Aorta (tissue), 1 donor: Measurements from ENCODE around the genes TRIM29 and GRIK4.

GRCh38 chr11:119337584-119338784 is 2.7 kb downstream of the C1QTNF5 start:
- PRO-cap, result no peak

DNA sequence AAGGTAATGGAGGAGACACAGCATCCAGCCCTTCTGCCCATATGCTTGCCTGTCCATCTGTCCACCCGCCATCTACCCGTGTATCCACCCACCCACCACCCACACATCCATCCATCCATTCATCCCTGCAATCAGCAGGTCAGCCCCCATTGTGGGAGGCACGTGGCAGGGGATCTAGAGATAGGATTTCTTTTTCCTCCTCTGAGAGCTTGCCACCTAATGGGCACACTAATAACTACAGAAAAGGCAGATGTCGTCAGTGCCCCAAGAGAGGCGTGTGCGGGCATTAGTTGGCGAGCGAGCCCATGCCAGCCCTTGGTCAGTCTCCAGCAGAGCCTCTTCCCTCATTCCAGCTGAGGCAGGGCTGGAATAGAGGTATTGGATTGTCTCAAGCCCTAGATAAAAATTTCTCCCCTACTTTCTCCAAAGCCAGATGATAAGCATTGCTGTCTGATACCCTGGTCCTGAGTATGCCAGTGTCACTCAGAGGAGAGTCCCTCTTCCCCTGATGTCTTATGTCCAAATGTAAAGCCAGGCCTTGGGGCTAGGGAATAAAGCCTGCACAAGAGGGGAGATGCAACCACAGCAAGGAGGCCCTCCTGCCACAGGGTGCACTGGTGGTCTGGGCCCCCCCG is 9.7 kb downstream of the USP2 start:
- PRO-cap, result no peak

DNA sequence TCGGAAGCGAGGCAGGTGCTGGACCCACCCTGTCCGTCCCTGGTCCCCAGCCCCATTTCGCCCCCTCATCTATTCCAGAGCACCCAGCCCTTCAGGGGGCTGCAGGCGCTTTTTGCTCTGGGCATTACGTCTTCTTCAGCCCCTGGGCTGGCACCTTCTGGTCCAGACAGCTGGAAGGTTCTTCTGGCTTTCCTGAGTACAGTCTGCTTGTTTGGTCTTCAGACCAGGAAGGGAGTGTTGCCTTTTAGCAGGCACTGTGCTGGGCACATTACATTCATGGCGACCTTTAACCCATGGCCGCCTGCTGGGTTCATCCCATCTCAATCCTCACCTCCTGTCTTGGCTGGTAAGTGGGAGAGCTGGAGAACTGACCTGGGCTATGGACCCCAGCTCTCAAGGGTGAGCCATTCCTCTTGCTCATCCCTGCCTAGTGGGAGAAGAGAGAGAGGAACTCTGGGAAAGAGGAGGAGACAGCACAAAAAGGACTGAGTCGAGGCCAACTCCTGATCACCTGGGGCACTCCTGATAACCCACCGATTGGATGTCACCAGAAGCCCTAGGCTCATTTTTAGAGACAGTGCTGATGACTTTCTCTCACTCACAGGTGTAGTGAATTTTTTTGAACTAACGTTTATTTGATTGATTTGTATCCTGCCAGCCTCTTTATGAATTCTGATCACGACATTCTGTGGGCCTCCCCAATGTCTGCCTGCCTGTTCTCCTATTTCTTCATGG is 892 bp upstream of the THY1 start:
- PRO-cap, result no peak

DNA sequence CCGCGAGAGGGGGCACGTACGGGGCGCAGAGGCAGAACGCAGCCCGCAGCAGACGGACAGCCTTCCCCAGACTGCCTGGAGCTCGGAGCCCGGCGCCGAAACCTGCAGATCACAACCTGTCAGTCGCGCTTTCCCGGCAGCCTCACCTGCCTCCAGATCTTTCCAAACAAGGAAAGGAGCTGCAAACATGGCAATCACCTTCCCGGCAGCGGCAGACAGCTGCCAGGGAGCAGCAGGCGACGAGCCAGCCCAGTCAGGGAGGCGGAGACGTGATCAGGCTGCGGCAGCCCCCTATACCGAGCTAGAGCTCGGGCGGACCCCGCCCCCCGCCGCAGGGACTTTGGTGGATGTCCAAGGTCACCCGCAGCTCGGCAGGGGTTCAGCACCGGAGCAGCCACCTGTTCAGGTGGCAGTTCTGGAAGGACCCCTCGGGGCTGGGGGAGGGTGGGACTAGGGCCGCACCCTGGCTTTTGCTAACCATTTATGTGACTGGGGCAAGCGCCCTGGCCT is 143.9 kb downstream of the NECTIN1 start:
- PRO-cap, result no peak

DNA sequence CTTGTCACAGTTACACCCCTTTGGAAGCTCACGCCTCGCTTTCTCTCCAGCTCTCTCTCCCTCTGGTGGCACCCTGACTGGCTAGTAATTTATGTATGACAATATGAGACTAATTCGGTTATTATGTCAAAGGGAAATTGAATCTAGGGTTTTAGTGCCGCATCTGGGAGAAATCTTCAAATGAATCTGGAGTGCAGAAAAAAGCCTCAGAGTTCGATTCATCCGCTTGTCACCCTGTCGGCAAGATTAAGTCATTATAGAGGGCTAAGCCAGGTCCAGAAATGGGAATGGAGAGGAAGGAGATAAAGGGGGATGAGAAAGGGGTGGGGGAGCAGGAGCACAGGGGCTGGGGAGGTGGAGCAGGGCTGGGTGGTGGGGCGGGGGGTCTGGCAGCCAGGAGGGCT is 179.0 kb upstream of the NECTIN1 start:
- PRO-cap, result no peak

GRCh38 chr11:120057557-120058614 is 80.0 kb downstream of the TRIM29 start:
- PRO-cap, result no peak

DNA sequence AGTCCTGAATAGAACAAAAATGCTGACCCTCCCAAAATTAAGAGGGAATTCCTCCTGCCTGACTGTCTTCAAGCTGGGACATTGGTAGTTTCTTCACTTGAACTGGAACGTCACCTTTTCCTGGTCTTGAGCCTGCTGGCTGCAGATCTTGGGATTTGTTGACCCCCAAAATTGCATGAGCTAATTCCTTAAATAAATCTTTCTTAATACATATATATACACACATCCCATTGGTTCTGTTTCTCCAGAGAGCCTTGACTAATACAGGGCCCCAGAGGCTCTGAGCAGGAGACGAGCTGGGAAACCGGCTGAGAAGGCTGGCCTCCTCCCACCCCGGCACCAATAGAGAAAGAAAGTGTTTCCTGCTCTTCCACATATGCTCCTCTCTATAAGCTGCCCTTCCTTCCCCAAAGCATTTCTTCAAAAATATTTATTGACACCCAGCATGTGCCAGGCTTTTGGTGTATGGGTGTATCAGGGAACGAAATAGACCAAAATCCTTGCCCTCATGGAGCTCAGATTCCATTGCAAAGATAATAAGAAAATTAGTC is 46.1 kb downstream of the TRIM29 start:
- PRO-cap, result unidirectional peak, plus-strand start at position 287 of the sequence

GRCh38 chr11:120137750-120138865 is at the start of gene TRIM29:
TSS of gene TRIM29 (minus strand) at chr11:120138113.
- PRO-cap, result no peak

- PRO-cap, result no peak
These were observed 9.7 kb downstream of the OAF start for GRCh38 chr11:120220398-120221116.

DNA sequence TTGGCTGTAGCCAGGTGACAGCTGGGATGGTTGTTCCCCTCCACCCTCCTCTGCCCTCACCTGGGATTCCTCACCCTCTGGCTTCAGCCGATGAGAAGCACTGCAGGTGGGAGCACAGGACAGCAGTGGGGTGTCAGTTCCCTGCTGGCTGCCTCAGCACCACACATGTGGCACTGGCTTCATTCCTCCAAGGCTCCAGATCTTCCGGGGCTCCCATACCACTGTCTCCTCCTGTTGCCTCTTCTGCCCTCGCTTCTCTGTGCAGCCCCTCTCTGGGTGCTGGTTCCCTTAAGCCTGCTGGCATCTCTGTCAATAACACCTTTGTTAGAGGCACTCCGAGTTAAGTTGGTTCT is 6.3 kb upstream of the POU2F3 start:
- PRO-cap, result no peak

DNA sequence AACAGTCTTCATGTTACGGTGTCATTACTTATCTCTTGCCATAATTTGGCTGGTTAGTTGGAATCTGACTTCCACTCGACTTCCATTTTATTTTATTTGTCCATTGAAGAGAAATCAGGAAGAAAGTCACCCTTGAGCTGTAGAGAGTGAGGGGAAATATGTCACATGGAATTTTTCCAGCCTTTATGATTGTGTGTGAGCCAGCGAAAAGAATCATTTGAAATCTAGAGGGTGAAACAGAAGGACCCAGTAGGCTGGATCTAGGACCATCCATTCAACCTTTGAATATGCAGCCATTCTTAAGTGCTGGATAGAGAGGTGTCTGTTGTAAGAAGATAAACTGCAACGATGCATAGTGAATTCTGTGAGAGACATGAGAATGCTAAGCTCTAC is 33.0 kb downstream of the POU2F3 start:
- PRO-cap, result no peak

DNA sequence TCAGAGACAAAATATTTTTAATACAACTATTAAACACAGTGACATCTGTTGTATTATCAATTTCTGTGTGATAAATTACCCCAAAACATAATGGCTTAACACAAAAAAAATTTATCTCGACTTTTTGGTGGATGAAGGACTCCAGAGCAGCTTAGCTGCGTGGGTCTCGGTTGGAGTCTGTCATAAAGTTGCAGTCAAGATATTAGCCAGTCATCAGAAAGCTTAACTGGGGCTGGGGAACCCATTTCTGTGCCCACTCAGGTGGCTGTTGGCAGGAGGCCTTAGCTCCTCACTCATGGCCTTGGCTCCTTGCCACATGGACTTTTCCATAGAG is 57.1 kb upstream of the GRIK4 start:
- PRO-cap, result no peak

DNA sequence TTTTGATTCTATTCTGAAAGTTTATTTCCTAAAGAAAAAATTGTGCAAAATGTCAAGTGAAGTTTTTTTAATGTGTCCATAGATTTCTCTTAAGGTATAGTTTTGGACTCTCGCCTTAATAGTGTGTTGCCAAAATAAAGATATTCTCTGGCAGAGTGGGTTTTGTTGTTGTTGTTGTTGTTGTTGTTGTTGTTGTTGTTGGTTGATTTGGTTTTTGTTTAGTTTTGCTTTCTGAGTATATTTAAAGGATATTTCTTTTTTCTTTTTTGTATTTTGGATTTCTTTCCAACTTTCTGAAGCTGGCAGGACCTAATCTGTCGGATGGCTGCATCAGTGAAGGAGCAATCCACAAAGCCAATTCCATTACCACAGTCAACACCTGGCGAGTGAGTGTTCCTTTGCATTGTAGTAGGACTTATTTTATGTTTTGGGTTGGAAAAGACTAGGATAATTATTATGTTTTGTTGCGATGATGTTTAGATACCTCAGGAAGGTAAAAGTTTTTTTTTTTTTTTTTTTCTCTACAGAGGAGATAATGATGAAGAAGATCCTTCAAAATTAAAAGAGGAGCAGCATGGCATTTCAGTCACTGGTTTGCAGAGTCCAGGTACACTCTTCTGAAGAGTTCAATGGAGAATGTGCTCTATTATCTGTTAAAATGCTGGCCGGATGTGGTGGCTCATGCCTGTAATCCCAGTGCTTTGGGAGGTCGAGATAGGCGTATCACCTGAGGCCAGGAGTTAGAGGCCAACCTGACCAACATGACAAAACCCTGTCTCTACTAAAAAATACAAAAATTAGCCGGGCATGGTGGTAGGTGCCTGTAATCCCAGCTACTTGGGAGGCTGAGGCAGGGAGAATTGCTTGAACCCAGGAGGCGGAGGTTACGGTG is 34.4 kb upstream of the GRIK4 start:
- PRO-cap, result no peak

DNA sequence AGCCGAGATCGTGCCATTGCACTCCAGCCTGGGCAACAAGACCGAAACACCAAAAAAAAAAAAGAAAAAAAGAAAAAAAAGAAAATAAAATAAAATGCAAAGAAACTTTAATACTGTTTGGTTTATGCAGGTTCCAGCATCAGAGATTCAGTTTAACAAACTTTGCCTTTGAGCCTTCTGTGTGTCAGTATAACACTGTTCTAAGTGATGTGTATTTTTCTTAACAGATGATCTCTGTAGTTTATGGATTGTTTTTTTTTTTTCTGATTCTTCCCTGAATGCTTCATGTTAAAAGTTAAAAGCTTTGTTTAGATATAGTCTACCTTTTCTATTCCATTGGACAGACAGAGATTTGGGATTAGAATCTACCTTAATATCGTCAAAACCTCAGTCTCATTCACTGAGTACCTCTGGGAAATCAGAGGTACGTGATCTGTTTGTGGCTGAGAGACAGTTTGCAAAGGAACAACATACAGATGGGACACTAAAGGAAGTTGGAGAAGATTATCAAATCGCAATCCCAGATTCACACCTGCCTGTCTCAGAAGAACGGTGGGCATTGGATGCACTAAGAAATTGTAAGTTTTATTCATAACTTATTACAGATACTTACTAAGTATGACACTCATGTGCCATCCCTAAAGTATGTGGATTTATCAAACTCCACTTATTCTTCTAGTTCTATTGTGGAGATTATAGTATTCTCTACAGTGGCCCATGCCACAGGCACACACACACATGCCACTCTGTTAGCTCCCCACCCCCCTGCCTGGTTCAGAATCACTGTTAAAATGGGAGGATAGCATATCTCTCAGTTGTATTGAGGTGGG is 33.5 kb upstream of the GRIK4 start:
- PRO-cap, result no peak

DNA sequence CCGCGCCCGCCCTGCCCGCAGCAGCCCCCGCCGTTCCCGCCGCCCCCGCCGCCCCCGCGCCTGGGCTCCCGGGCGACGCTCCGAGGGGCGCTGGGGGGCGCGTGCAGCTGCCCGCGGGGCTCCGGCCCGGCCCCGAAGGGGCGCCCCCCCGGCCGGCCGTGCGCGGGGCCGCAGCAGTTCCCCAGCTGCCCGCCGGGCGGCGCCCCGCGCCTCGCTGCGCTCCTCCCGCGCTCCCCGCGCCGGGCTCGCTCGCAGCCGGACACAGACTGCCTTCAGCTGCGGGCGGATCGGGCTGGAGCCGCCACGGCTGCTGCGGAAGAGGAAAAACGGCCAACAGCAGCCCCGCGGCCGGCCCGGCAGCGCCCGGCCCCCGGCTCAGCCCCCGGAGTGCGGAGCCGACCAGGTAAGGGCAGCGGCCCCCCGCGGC is at the start of gene GRIK4:
TSS of gene GRIK4 (plus strand) at position 264 of the 427 bp plus-strand sequence.
- PRO-cap, result no peak

DNA sequence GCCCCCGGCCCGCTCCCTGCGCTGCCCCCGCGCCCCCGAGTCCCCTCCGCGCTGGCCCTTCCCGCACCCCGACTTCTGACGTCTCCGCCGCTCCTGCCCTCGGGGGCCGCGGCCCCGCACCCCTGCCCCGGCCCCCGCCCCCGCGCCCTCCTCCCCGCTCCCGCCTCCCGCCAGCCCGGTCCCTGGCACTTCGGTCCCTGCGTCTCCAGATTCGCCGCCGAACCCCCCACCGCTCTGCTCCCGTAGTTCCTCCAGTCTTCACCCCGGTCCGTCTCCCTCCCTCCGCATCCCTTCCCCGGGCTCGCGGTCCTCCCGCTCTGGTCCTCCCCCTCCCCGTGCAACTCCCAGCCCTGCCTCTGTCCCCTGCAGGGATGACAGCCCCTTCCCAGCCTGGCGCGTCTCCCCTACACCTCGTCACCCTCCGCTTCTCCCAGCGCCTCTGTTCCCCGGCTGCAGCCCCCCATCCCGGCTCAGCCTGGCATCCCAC is 407 bp downstream of the GRIK4 start:
- PRO-cap, result no peak

- PRO-cap, result no peak
These were observed 57.5 kb upstream of the SC5D start for GRCh38 chr11:121234967-121235544.

DNA sequence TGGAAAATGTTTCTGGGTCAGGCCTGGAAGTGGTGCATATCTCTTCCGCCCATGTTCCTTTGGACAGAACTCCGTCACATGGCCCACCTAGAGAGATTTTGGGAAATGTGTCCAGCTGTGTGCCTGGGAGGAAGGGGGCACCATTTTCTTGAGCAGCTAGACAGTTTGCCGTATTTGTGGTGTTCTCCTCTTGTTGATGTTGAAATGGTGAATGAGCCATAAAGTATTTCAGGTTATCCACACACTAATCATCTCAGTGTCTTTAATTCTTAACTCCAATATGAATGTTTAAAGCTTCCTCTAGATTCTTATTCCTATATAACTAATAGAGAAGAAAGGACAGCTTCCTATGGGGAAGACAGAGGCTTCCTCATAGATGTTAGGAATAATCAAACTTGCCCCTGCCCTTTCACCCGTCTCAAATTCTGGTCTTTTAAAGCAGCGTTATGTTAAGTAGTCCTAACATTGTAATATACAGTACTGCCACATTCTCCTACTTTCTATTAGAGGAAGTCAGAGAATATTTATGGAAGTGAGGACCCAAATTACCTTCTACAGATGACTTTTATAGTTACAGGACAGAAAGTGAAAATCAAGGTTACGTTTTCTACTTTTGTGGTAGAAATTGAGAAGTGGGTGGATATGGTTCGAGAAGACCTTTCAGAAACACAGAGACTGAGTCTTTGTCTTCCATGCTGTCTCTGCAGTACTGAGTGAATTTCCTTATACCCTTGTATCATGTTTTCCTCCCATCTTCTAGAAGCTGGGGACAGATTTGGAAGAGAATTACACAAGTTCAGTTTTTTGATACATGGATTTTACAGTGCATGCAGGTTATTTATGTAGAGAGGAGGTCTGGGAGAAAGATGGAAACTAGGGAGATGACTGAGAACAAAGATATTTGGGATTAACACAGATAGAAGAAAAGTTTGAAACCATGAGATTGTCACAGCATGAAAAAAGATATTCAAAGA is 17.0 kb downstream of the SC5D start:
- PRO-cap, result no peak

DNA sequence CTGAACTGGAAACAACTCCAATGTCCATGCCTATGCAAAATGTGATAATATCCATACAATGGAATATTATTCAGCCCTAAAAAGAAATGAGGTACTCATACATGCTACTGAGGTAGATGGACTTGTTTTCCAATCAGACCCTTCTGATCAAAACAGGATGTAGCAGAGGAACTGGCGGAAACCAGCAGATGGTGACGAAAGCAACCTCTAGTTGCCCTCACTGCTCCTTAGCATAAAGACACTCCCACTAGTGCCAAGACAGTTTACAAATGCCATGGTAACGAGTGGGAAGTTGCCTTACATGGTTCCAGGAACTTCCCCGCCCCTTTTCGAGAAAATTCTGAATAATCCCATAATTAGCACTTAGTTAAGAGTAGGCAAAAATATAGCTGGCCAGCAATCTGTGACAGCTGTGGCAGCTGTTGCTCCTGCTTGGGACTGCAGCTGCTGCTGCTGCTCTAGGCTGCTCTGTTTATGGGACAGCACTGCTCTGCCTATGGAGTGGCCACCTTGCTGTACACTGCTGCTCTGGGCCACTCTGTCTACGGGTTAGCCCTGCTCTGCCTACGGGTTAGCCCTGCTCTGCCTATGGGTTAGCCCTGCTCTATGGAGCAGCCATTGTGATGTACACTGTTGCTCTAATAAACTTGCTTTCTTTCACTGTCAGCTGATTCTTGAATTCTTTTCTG is 33.5 kb upstream of the SORL1 start:
- PRO-cap, result no peak

GRCh38 chr11:121571558-121571901 is 119.4 kb downstream of the SORL1 start:
- PRO-cap, result no peak